ENCODE measurements around a stretch of chr16.

GRCh38 chr16:88721080-88722367, 15.2 kb downstream of the CTU2 start:
- PRO-cap: no peak
- RAMPAGE, long total RNA, 2 experiments: start-site peak on the minus strand in 1 of 2 experiments, at chr16:88721350-88721694 at its widest, 24 to 38 reads per replicate

GRCh38 chr16:88770392-88771476, 14.3 kb downstream of the PIEZO1 start:
- PRO-cap: bidirectional peak, plus-strand start at chr16:88770749, minus-strand start at chr16:88770691; bidirectional peak, plus-strand start at chr16:88771069, minus-strand start at chr16:88770969
- RAMPAGE, long total RNA, 2 experiments: no peak in any of the 2 experiments

GRCh38 chr16:88864692-88865208, 1.7 kb downstream of the PABPN1L start:
- PRO-cap: no peak
- RAMPAGE, long total RNA, 2 experiments: no peak in any of the 2 experiments

GRCh38 chr16:88888903-88889420, 22.5 kb upstream of the PABPN1L start:
- PRO-cap: no peak
- RAMPAGE, long total RNA, 2 experiments: no peak in any of the 2 experiments

DNA sequence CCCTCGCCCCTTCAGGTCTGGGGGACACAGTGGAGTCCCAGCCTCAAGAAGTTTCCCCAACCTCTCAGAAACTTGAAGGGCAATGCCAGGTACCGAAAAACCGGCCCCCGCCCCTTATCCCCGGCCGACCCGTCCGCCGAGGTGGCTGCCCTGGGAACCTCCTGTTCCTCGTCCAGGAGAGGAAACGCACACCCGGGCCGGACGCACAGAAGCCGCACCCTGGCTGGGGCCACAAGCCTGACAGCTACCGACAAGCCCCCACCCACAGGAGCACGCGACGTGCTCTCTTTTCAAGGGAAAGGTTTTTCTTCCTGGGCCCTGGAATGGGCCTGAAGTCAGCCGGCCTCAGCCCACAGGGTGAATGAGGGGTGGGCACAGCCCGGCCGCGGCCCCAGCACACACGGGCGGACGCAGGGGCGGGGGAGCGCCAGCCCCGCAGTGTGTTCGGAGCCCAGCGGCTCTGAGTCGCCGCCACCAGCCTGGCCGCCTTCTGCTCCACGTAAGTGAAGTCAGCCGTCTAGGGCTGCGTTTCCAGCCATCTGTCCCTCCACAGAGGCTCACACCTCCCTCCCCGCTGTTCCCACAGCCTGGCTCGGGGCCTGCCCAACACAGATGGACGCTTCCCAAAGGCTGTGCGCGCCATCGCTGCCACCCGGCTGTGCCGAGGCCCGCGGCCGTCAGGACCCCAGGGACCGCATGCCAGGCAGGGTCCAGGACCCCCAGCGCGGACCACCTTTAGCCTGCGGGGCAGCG, 37.0 kb downstream of the CBFA2T3 start:
- PRO-cap: bidirectional peak, plus-strand start at position 312 of the sequence, minus-strand start at position 159 of the sequence
- RAMPAGE, long total RNA, 2 experiments: no peak in any of the 2 experiments

- PRO-cap: no peak
- RAMPAGE, long total RNA, 2 experiments: start-site peak on the minus strand in 2 of 2 experiments, at chr16:89282564-89282779 at its widest, 22 to 135 reads per replicate
Measured at GRCh38 chr16:89282270-89282870, 64.9 kb downstream of the ZNF778 start.

DNA sequence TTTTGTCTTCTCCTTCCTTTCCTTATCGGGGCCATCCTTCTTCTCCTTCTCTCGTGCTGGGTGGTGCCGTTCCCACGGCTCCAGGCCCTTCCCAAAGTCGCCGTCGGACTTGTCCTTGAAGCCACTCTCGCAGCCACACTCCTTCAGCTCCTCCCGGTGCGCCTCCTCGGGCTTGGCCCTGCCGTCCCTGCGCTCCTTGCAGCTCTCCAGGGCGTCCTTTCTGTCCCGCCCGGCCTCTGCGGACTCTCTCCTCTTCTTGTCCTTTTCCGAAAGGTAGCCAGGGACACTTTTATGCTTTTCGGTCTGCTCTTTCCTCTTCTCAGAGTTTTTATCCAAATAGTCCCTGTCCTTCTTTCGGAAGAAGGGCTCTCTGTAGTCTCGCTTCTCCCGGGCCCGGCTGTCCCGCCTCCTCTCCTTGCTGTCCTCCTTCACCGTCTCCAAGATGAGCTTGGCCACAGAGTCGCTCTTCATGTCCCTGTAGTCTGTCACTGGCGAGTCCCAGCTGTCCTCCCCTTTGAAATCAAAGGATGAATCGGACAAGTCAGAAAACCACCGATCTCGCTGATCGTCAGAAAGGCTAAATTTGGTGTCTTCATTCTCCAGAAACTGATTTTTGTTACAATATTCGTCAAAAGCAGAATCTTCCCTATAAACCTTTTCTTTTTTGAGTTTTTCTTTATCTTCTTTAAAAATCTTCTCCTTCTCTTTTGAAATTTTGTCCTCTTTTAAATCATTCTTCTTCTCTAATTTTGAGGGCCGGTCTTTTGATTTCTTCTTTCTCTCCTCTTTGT, 66.2 kb downstream of the ZNF778 start:
- PRO-cap: no peak
- RAMPAGE, long total RNA, 2 experiments: start-site peak on the minus strand in 1 of 2 experiments, centred at position 566 of the sequence, 36 reads per replicate

DNA sequence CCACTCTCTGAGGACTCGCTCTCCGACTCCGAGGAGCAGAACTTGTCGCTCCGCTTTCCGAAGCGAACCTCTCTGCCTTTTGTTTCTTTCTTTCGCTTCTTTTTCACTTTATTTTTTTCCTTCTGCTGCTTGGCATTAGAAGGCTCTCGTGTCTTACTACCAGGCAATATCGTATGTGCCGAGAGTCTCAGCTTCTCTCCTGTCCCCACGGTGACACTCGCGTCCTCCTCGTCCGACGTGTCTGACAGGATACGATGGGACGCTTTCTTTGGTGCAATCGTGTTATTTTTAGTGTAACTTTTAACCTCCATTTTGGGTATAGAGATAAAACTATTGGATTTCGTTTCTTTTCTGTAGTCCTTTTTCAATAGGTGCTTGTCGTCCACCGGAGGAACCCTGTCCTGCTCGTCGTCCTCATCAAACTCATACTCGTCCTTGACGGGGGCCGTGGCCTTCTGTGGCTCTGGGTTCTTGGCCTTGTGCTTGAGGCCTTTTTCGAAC, 67.6 kb downstream of the ZNF778 start:
- PRO-cap: no peak
- RAMPAGE, long total RNA, 2 experiments: no peak in any of the 2 experiments

DNA sequence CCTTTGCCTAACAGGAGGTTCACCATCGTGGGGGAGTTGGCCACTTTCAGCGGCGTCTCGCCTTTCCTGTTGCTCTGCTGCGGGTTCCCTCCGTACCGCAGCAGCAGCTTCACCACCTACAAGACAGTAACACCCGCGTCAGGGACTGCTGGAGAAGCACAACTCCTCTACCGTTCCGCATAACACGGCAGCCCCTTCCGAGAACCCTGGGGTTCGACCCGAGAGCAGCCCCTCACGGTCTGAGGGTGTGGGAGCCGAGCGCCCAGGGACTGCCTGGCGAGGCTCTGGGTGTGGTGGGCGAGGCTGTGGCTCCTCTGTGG, 68.5 kb downstream of the ZNF778 start:
- PRO-cap: no peak
- RAMPAGE, long total RNA, 2 experiments: no peak in any of the 2 experiments

DNA sequence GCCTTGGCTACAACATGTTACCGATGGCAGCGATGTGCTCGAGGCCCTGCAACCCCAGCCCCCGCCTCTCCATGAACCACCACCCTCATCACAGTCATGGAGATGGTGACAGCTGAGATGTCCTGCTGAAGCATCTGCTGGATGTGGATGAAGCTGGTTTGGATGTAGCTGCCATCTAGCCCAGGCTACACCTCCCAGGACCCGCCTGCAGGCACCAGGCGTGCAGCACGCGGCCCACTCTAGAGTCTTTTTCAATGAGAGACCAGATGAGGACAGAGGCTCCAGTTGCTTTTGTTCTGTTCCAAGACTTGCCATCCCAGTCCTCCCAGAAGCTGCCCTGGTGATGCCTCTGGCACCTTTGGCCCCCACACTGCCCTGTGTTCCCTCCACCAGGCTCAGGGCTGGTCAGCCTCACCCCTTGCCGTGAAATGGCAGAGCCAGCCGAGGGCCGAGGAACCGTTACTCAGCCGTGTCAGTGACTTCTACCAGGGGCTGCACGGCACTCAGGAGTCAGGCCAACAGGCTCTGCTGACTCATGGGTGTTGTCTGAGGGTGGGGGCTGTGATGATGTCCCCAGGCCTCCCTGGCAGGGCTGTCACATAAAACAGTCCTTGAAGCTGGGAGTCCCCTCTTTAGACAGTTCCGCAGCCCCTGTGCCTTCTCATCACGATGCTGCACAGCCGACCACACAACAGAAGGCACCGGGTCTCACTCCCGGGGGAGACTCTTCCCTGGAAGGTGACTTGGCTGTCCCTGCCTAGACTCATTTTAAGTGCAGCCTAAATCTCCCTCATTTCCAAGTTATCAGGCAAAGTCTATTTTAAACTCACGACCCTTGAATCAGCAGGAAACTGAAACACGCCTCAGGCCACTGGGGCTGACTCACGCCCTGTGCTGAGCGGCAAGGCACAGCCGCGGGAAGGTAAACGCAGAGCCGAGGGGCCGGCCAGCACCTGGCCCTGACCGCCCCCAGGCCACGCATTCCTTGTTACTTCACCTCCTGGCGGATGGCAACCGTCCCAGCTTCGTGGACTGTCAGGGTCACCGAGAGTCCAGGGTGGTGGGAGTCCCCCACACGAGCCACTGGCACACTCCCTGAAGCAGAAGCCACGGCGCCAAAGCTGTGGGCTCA, 102.4 kb downstream of the ZNF778 start:
- PRO-cap: no peak
- RAMPAGE, long total RNA, 2 experiments: no peak in any of the 2 experiments

DNA sequence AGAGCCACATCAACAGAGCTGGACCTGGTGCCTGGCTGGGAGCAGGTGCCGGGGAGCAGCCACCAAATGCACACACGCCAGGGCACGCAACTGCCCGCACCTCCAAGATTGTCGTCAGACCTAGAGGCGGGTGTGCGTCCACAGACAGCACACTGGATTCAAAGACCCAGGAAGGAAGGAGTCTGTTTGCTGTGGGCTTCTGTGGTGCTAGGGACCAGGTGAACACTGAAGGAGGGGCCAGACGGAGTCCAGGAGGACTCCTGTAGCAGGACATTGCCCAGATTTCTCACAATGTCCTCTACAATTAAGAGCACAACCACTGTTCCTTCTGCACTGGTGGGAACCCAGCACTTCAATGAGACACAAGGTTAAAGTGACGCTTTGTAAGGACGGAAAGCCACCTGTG, 118.7 kb downstream of the ZNF778 start:
- PRO-cap: no peak
- RAMPAGE, long total RNA, 2 experiments: no peak in any of the 2 experiments

DNA sequence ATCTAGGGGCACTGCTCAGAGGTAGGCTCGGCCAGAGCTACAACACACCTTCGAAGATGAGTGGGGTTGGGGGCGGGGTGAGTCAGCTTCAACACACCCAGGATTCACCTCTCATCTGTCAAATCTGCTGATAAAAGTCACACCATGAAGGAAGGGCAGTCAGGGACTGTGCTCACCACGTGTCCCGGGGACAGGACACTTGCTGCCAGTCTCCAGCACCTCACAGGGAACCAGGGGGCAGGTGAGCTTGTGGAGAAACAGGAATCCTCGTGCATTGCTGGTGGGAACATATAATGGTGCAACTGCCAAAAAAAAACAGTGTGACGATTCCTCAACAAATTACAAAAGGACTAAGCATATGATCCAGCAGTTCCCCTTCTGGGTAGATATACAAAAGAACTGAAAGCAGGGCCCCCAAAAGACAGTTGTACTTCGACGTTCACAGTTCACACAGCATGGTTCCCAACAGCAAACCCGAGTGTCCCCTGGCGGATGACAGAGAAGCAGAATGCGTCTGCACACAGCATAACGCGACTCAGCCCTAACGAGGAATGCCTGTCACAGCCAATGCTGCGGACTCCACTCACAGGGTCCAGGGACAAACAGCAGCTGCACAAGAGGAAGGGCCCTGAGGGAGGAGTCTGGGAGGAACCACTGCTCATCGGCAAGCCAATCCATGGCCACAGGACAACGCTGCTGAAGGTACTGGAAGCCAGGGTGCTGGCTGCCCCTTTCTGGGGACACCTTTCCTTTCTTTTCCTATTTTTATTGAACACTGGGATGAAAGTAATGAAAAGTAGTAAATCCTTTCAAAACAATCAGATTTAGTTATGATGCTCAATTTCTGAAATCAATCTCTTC, 133.0 kb downstream of the ANKRD11 start:
- PRO-cap: no peak
- RAMPAGE, long total RNA, 2 experiments: no peak in any of the 2 experiments

DNA sequence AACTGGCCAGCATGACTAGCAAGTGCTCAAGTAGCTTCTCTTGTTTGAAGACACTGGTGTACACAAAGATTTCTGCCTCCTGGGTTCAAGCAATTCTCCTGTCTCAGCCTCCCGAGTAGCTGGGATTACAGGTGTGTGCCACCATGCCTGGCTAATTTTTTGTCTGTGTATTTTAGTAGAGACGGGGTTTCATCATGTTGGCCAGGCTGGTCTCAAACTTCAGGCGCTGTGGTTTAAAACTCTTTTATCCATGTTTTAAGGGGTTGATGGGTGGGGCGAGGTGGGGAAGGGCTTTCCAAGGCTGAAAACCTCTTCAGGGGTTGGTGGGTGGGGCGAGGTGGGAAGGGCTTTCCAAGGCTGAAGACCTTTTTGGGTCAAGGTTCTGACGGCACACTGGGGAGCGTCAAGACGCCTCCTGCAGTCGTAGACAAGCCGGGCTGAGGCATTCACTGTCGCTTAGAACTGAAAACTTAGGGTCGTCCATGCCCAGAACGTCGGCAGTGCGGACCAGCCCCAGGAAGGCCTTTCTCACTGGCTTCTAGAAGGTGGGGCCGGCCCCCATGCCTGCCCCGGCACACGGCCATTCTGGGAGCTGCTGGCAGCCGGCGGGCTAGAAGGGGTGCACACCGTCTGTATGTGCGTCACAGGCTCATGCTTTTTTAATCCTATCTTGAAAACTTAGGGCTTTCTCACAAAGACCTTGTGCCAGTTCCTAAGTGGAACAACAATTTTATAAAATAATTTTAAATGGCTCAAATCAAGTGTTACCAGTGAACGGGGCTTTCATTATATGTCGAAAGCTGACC, 111.6 kb downstream of the ANKRD11 start:
- PRO-cap: no peak
- RAMPAGE, long total RNA, 2 experiments: no peak in any of the 2 experiments

DNA sequence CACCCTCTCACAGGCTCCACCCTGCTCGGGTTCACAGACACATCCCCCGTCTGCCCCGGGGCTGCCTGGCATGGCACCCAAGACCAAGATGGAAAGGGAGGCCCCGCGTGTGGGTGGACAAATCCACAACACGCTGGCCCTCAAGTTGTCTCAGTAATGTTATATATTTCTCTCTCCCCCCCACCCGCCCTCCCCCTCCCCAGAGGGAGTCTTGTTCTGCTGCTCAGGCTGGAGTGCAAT, 89.5 kb downstream of the ANKRD11 start:
- PRO-cap: no peak
- RAMPAGE, long total RNA, 2 experiments: no peak in any of the 2 experiments

DNA sequence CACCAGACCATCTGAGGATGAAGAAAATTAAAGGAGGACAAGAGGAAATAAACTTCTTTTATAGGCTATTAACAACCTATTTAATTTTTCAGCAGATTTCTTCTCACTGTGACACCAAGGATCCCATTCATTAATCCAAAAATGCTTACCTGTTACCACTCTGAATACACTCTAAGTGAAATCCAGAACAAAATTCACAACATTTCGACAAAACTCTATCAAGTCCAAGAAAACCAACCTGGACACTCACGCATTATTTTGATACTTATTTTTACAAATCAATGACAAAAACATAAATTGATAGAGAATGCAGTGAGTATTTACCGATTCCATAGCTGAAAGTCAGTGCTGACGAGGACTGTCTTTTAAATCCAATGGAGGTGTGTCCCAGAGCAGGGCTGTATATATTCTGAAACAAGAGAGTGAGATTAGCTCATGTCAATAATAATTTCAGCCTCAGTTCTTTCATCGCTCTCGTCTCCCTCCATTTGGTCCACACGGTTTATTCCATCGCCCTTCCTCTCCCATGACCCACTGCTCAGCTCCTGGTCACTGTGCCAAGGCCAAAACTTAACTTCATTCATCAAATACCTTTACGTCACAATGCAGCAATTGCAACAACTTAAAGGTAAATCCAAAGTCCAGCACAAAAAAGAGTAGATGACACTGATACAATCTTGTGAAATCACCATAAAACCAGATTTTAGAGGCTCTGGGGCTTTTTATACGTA, 72.2 kb downstream of the ANKRD11 start:
- PRO-cap: no peak
- RAMPAGE, long total RNA, 2 experiments: no peak in any of the 2 experiments

- PRO-cap: no peak
- RAMPAGE, long total RNA, 2 experiments: no peak in any of the 2 experiments
Measured at GRCh38 chr16:89422301-89423613, 67.6 kb downstream of the ANKRD11 start.

GRCh38 chr16:89430463-89431858, 59.4 kb downstream of the ANKRD11 start:
- PRO-cap: no peak
- RAMPAGE, long total RNA, 2 experiments: no peak in any of the 2 experiments

- PRO-cap: no peak
- RAMPAGE, long total RNA, 2 experiments: no peak in any of the 2 experiments
Measured at GRCh38 chr16:89441821-89442273, 48.5 kb downstream of the ANKRD11 start.

GRCh38 chr16:89446539-89447186, 43.7 kb downstream of the ANKRD11 start:
- PRO-cap: no peak
- RAMPAGE, long total RNA, 2 experiments: no peak in any of the 2 experiments

DNA sequence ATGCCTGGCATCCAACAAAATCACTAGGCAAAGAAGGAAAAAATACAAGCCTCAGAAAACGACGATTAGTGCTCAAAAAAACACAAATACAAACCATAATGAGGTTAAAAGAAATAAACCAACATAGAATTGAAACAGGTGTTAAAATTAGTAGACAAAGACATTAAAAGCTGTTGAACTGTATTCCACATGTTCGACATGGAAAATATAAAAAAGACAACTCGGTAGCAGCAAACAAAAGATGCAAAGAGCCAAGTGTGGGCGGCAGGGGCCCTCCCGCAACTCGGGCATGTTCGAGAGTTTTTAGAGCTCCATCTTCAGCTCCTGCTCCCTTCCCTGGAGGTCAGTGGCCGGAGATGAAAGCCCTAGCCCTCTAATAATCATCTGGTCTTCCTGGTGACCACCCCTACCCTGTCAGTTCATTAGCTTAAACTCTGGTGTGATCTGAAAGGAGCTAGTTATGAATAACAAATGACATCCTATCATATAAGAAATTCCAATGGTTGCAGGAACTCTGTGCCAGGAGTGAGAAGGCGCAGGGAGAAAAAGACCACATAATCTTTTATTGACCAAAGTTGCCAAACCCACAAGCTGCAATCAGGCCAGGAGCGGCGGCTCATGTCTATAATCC, 23.7 kb downstream of the ANKRD11 start:
- PRO-cap: no peak
- RAMPAGE, long total RNA, 2 experiments: no peak in any of the 2 experiments

All from lower leg skin (tissue), 2 donors.